Skin of body (tissue), 2 donors: ENCODE results near the genes BPIFB2, CDK5RAP1, RALY and GSS.

- RAMPAGE, long total RNA, result no peak
Measured at GRCh38 chr20:32965528-32965905, 38.7 kb downstream of the SUN5 start.

DNA sequence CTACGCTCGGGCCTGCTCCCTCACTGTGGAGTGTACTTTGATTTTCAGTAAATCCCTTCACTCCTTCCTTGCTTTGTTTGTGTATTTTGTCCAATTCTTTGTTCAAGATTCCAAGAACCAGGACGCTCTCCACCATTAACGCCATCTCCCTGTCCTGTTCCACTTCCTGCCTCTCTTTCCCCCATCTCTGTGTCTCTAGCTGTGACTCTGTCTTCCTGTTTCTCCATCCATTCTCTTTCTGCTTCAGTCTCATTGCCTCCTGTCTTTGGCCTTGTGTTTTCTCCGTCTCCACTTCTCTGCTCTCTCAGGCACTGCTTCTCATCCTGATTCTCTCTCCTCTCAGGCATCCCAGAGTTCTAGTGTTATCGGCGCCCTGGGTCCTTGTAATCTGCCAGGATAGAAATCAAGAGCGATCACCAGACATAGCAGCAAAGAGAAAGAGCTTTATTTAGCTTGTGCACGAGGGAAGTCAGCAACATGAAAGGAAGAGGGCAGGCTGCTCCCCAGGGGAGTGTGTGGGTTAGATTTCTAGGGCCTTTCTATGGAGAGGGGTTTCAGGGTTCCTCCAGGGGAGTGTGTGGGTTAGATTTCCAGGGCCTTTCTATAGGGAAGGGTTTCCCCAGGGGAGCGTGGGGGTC is 32.6 kb downstream of the SUN5 start:
- RAMPAGE, long total RNA, result no peak

GRCh38 chr20:33007519-33007976 is at the start of gene BPIFB2:
BPIFB2 (plus strand) TSS chr20:33007704.
- RAMPAGE, long total RNA, result no peak

GRCh38 chr20:33401060-33401831 is at the start of gene CDK5RAP1:
CDK5RAP1 (minus strand) TSS chr20:33401519.
- RAMPAGE, long total RNA, result no peak

GRCh38 chr20:33554753-33555601 is 65.1 kb downstream of the CBFA2T2 start:
- RAMPAGE, long total RNA, result no peak

GRCh38 chr20:33568429-33568774 is 78.5 kb downstream of the CBFA2T2 start:
- RAMPAGE, long total RNA, result no peak

DNA sequence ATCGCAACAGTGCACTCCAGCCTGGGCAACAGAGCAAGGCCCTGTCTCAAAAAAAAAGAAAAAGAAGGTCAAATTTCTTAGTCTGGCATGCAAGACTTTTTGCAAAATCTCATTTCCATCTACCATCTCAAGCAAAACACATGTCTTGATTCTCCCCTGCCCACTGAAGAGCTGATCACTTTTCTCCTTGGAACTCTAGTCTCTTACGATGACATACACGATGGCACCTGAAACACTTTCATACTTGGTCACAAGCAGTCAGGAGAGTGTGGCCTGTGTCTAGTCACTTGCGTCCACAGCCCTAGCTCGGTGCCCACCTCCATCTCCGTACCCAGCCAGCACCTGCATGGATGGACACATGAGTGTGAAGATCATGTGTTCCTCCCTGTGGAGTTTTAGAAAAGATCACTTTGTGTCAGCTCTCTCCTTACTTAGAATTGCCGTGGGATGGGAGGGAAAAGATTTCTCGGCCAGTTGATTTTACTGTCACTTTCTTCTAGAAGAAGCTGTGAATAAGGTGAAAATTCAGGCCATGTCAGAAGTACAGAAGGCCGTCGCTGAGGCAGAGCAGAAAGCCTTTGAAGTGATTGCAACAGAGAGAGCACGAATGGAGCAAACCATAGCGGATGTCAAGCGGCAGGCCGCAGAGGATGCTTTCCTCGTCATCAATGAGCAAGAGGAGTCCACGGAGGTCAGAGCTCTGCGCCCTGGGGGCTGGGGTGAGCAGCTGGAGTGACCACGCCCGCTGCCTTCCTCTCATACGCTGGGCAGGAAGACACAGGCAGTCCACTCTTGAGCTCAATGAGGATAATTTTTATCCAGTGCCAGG is 22.1 kb upstream of the C20orf144 start:
- RAMPAGE, long total RNA, result no peak

- RAMPAGE, long total RNA, result no peak
Measured at GRCh38 chr20:33659175-33659989, 2.7 kb upstream of the C20orf144 start.

- RAMPAGE, long total RNA, result no peak
Measured at GRCh38 chr20:33811799-33812893, 998 bp downstream of the CHMP4B start.

- RAMPAGE, long total RNA, result no peak
Measured at GRCh38 chr20:33832044-33832800, 21.1 kb downstream of the CHMP4B start.

- RAMPAGE, long total RNA, result no peak
Measured at GRCh38 chr20:33859128-33859933, 48.2 kb downstream of the CHMP4B start.

- RAMPAGE, long total RNA, result no peak
Measured at GRCh38 chr20:33909596-33910128, 84.0 kb upstream of the RALY start.

DNA sequence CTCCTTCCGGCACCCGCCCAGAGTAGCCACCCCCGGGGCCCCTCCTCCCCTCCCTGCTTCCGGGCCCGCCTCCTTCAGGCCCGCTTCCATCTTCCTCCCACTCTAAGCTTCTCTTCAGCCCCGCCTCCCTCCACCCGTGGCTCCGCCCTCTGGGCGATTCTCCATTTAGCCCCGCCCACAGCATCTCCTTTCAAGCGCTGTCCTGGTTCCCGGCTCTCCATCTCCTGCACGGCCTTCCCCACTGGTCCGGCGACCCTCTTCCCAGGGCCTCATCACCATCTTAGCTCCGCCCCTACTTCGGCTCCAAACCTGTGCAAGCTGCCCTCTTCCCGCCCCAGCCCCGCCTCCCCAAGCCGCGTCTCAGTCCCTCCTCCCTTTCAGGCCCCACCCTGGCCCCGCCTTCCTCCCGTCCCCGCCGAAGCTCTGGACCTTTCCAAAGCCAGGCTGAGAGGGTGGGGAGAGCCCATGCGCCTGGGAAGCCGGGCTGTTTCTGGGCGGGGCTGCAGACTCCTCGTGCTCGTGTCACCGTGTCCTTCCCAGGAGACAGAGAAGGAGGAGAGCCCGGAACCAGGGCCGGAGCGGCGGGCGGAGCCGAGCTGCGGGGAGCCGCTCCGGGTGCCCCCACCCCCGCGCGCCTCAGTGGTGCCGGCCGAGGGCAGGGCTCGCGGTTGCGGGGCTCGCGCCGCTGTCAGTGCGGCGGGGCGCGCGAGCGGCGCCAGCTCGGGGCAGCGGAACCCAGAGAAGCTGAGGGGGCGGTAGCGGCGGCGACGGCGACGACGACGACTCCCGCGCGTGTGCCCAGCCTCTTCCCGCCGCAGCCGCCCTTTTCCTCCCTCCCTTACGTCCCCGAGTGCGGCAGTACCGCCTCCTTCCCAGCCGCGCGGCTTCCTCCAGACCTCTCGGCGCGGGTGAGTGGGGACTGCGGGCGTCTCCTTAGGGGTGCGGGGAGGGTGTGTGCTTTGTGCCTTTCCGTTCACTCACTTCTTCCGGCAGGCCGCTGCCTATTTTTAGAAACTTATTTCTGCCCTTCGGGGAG is at the start of gene RALY:
Gene RALY, plus strand, starts transcription at position 688 of the 1,036 bp plus-strand sequence.
- RAMPAGE, long total RNA, result no peak

DNA sequence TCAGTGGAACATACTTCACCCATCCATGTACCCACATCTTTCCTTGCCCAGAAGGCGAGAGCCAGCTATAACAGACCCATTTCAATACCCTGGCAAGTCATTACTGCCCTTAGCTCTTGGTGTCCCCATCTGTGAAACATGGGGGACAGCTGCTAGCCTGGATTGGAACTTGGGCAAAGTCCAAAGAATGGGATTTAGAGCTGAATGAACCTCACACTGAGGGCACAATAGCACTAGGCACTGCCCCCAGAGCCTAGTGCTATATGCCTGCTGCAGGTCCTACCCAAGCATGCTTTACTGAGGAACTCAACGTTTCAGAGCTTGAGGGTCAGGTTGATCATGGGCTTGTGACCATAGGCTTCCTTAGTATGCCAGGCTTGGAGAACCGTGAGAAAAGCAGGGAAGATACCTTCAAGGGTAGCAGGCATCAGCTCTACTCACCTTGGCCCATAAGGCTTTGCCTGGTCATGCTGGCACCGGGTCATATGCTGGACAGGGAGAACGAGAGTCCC is 29.8 kb downstream of the EIF2S2 start:
- RAMPAGE, long total RNA, result no peak

GRCh38 chr20:34302004-34302568 is 1.1 kb downstream of the AHCY start:
- RAMPAGE, long total RNA, result no peak

- RAMPAGE, long total RNA, result no peak
Measured at GRCh38 chr20:34543409-34543957, 15.0 kb upstream of the MAP1LC3A start.

DNA sequence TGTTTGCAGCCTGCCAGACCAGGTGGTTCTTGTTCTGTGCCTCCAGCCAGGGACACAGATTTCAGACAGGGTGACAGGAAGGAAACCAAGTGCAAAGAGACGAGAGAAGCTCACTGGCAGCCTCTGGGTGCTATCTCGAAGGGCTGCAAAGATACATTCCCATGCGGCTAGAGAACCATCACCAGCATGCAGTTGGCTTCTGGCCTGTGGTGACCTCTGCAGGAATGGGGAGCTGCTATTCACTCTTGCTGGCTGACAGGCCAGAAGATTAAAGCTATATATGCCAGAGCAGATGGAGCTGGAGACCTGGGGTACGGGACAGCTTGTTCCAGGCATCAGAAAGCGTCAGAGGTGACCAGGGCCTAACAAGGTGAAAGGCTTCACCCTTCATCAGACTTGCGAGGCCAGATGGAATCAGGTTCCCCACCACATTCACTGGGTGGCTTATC is 20.0 kb downstream of the MAP1LC3A start:
- RAMPAGE, long total RNA, result no peak

- RAMPAGE, long total RNA, result no peak
Measured at GRCh38 chr20:34791548-34792104, 33.8 kb downstream of the NCOA6 start.

DNA sequence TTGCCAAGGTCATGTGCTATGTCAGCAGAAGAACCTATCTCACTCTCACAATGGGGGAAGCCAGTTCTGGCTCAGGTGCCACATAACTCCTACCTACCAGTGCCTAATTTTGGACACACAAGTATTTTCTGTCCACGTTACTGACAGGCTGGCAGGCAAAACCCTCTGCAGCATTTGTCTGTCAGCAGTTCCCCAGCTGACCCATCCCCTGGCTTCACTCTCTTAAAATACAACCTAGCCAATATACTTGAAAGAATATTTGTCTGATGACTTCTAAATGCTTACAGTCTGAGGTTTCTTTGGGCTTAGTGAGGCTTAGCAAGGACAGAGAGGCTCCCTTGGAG is 15.5 kb downstream of the GSS start:
- RAMPAGE, long total RNA, result no peak

GRCh38 chr20:34955235-34956329 is at the start of gene GSS:
GSS (minus strand) TSS chr20:34955806.
- RAMPAGE, long total RNA, result start-site peak on the minus strand at chr20:34955757-34955808, 505 and 32 reads in 2 replicates